Fibroblast of villous mesenchyme (primary cell): ENCODE measurements around the gene FBXO9.

DNA sequence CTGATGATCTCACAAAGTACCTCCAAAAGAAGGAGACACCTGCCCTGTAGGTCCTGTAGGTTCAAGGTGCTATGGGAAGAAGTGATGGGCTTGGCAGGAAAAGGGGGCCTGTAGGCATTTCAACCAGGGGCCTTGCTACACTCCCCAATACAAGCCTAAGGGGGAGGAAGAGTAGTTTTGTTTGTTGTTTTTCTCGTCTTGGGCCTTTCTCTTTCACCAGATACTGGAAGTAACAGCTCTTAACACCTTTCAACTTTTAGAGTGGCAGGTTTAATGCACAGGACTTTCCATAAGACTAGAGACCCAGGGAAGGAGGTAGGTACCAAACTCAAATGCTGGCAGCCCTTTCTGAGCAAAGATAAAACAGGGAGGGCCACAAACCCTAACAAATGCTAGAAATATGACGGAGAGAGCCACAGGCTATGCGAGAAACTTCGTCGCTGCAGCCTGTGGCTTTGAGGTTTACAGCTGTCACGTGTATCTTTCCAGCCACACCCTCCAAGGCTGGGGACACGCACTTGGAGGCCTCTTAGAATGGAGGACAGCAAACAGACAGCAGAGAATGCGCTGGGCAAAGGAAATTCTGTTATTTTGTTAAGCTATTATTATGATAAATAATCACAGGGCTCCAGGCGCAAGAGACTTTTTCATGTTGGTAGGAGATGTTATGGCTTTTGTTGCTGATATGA lies 2.2 kb downstream of the TRAM2 start:
- CAGE, long polyA plus RNA = no peak

DNA sequence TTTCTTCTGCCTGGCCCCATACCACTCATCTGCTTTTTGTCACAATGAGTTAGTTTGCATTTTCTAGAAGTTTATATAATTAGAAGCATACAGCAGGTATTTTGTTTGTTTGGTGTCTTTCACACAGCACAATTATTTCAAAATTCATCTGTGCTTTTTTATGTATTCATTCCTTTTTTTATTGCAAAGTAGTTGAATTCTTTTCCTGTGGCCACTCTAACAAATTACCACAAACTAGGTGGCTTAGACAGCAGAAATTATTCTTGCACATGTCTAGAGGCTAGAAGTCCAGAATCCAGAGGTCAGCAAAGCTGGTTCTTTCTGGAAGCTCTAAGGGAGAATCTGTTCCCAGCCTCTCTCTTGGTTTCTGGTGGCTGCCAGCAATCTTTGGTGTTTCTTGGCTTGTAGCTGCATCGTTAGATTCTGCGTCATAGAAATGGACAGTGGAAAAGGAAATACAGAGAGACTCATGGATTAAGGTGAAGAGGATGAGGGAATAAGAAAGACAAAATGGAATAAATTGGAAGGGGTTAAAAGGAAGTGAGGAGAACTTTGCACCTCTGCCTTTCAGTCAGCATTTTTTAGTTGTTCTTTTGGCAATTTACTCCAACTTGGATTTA lies 39.3 kb downstream of the GSTA2 start:
- CAGE, long polyA plus RNA = no peak

GRCh38 chr6:52724521-52724815 lies 38.8 kb downstream of the GSTA2 start:
- CAGE, long polyA plus RNA = no peak

GRCh38 chr6:52747135-52747820 lies 16.0 kb downstream of the GSTA2 start:
- CAGE, long polyA plus RNA = no peak

DNA sequence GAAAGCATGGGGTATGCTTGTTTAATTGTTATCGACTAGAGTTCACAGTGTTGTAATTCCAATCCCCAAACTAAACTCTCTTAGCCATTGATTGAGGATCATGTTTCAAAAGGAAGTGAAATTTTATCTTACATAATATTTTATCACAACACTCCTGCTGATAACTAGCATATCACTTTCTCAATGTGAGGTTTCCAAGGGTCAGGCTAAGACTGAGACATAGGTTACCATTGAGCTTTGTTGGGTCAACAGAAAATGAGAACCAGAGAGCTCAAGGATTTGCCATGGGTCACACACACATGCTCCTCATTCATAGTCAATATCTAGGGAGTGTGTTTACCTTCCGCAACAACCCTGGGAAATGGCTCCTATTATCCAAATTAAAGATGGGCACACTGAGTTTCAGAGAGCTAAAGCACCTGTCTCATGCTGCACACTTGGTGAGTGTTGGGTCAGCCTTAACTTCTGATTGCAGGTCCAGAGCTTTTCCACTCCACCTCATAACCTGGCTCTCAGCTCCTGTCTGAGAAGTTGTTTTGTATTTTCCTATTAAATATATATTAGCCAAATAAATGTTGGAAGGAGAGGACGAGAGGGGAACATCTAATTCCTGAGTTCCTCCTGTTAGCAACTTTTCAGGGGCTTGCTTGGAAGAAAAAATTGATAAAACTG lies 2.0 kb downstream of the GSTA1 start:
- CAGE, long polyA plus RNA = no peak

- CAGE, long polyA plus RNA = no peak
Measured at GRCh38 chr6:52815167-52815930, 11.7 kb upstream of the GSTA1 start.

- CAGE, long polyA plus RNA = start-site peak on the plus strand at chr6:53065402-53065472, 1,331 and 1,373 reads in 2 replicates; start-site peak on the plus strand at chr6:53065577-53065601, 115 and 118 reads in 2 replicates
Measured at GRCh38 chr6:53065210-53066205, at the start of gene FBXO9. Gene FBXO9, plus strand, starts transcription at chr6:53065404.

DNA sequence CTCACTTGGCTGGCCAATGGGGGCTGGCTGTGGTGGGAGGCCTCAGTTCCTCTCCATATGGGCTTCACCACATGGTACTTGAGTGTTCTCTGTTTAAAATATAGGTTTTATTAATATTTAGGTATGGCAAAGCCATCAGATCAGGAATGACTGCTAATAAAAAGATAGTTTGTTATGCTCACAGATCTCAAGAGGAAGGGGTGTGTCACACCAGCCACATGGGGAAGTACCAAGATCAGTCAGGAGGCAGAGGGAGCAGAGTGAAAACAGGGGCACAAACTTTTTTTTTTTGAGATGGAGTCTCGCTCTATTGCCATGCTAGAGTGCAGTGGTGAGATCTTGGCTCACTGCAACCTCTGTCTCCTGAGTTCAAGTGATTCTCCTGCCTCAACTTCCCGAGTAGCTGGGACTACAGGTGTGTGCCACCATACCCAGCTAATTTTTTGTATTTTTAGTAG lies 92.1 kb upstream of the GCM1 start:
- CAGE, long polyA plus RNA = no peak

DNA sequence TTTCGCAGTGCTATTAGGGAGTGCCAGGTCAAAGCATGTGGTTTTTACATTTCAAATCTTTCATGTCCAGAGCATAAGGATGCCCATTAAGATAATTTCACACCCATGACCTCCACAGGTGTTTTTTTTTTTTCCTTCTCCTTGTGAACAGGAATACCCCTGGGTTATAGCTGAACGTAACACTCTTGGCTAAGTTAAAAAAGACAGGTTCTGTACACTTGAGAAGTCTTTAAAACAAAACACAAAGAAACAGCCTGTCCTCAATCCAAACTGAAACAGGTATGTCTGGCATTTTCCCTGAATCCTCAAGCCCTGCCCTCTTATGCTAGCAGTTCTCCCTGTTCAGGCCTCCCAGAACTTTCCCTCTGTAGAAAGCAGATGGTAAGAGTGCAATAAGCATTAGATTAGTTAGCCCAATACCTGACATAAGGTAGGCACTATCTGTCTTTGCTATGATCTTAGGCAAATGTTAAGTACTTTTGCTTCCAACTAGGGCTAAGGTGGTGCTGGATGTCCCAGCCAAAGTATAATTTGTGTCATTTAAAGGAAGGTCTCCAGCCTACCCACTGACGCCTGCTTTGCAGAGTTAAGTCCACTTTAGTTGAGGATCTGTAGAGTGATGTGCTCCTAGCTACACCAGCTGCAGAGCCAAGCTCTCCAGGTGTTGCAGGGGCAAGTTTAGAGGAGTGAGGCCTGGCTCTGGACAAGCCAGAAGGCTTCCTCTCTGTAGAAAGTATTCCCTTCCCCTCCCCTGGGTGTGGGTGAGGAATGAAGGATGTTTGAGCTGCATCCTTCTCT lies 66.8 kb downstream of the ELOVL5 start:
- CAGE, long polyA plus RNA = no peak

- CAGE, long polyA plus RNA = no peak
Measured at GRCh38 chr6:53504944-53505995, 39.6 kb downstream of the GCLC start.

DNA sequence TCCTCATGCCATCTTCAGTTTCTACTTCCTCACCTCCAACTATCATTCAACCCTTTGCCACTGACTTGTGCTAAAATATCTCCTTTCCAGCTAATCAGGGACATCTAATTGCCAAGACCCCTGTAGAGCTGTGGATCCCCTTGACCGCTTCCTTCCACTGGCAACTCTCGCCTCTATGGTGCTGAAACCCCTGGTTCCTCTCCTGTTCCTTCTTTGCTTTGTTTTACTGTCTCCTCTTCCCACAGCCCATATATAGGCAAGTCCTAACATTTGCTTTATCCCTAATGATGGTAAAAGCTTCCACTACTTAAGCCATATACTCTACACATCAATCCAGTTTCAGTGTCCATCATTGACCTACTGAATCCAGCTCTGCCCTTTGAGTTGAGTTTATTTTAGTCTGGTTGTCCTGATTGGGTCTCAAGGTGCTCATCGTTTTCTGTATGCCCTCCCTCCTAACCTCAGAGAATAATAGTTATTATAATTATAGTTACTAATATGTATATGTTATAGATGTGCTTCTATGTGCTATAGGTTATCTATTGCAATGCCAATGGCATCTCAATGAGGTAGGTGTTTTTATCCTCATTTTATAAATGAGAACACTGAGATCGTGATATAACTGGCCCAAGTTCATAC lies 28.6 kb upstream of the LRRC1 start:
- CAGE, long polyA plus RNA = no peak

DNA sequence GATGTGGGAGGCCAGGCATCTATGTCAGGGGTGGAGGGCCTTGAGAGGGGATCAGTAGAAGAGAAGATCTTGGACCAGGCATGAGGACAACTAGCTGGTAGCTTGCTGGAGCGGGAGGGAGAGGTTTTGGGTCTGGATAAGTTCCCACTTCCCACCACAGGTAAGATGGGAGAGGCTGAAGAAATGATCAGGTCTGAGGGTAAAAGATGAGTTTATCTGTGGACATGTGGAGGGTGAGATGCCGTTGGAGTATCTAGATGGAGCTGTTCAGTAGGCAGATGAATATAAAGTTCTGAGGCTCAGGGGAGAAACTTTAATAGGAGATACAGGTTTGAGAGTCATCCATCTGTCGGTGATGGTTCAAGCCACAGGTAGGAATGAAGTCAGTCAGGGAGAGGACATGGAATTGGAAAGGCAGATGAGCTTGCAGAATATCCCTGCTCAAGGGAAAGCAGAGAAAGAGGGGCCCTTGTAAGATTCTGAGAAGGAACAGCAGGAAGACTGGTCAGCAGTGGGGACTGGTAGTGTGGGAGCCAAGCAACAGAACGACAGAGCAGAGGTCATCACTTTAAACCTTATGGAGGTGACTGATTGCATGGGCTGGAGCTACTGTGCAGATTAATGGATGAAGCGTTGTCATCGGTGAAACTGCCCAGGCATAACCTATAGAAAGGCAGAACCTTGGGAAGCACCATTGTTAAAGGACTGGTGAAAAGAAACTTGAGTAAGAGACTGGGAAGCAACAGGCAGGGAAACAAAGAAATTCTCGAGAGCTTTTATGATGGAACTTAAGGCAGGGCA lies 62.2 kb downstream of the LRRC1 start:
- CAGE, long polyA plus RNA = no peak

- CAGE, long polyA plus RNA = no peak
Measured at GRCh38 chr6:53910758-53911474, 116.1 kb downstream of the LRRC1 start.

DNA sequence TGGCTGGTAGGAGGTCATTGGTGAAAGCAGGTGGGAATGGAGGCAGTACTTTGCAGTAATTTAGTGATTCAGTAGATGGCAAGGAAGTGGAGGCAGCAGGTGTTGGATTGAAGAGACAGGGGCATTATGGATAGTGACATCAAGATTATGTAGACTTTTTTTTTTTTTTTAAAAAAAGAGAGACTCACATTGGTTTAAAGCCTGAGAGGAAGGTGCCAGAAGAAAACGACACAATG lies 1.2 kb upstream of the TINAG start:
- CAGE, long polyA plus RNA = no peak

GRCh38 chr6:54856058-54856497 lies 9.5 kb downstream of the FAM83B start:
- CAGE, long polyA plus RNA = no peak

DNA sequence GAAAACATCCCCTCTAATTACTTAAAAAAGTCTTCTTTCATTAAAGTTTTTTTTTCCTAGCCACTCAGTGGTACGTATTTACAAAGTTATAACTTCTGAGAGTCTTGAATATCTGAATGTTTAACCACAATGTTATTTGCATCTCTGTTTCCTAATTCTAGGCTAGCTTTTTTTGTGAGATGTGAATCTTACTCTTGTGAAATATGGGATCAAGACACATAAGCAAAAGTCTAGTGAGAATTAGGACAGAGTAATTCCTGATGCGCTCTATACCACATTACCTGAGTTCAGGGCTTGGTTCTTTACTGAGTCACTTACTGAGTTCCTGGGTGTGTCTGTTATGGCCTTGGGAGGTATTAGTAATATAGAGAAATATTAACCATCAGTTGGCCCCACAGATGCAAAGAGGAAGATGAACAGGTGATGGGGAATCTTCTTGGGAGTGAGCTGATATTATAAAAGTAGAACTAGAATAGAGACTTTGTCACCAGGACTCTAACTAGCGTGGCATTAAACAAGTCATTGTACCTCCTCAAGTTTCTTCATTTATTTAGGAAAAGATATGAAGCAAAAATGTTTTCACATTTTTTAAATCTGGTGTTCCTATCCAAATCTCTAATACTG lies 28.1 kb downstream of the FAM83B start:
- CAGE, long polyA plus RNA = no peak

DNA sequence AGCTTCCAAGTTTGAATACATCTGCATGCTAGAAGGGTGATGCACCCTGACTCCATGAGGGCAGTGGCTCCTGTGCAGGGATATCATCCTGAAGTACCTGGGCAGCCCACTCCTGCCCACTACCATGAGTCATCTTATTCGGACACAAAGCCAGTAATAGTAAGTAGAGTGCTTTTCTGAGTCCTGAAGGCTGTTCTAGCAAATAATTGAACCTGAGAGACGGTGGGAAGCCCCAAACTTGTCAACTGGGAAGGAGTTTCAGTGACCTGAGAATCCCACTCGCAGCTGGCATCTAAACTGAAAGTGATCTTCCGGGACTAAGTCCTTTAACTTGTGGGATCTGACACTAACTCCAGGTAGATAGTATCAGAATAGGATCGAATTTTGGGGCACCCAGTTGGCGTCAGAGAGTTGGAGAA lies 152.9 kb upstream of the COL21A1 start:
- CAGE, long polyA plus RNA = no peak

DNA sequence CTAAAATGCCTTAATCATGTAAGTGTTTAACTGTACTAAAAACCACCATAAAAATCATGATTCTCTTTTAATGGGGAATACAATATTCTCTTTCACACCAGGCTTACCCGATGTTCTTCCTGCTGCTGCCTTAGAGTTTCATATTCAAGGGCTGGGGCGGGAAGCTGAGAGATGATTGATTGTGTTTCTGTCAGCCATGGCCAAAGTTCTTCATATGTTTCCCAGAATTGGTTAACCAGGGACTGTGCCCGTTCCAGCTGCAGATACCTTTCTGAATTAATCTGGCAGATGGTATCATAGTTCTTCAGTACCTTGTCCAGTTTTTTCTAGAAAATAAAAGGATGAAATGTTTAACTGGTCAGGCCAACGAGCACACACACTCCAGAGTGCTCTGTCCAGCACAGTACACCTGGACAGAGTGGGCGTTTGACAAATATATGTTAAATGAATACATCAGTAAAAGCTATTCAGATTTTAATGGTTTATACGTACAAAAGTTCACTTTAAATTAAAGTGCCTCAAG lies 268.0 kb upstream of the COL21A1 start:
- CAGE, long polyA plus RNA = no peak

GRCh38 chr6:56524930-56525818 lies 277.8 kb upstream of the COL21A1 start:
- CAGE, long polyA plus RNA = no peak

DNA sequence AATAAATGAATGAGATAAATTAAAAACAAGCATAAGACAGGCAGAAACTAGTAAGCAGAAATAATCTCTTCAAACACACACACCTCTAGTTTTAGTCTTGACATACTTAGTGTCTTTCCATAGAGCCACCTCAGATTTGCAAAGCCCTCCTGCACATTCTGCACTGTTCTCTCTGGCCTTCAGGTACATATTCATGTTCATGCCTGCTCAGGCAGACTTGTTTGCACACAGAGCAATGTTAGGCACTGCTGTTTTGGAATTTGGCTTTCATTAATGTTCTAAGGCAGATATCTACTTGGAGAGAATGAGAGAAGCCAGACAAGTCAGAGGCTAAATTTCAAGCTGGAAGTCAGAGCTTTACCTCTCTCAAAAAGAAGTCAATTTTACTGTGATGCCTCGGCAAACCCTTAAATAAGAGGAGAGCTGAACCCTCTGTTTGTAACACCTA lies 290.6 kb downstream of the DST start:
- CAGE, long polyA plus RNA = no peak